ENCODE measurements around a stretch of chr6.

DNA sequence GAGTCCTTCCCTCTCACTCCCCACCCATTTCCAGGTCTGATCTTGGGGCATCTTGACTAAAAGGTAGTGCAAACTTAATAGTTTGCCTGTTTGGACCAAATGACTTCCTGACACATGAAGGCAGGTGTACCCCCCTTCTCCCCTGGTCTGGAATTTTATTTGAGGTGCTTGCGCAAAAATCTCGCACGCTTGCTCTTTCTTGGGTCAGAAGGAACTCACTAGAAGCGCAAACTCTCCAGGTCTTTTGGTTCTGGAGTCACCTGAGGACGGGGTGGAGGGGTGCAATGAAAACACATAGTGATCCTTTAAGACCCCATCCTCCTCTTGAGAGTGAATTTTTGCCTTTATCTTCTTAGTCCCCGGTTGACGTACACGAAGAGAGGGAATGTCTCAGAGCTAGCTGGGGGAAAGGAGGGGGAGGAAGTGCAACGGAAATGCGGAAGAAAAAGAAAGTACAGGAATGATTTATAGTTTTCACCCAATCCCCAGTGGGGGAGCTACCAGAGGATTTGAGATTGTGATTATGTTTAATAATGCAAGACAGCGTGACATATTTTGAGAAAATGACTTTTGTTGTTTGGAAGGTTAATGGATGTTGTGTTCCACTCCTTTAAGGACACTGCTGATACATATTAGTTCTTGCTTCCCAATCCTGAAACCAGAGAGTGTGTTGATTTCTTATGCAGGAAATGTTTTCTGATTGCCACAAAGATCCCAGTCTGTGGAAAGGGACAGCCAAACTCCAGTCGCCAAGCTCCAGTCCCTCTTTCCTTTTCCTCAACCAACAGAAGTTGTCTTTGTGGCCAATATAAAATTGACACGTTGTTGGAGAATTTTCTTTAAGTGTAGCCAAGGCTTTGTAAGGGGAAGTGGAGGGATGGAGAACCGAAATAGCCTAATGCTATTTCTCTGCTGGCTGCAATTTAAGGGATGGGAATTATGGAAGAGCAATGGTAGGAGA, 5.1 kb downstream of the ADGRB3 start:
- PRO-cap, result no peak
- CAGE, long polyA plus RNA, result no peak

GRCh38 chr6:69937667-69938231, 71.4 kb downstream of the COL19A1 start:
- PRO-cap, result no peak
- CAGE, long polyA plus RNA, result no peak

- PRO-cap, result no peak
- CAGE, long polyA plus RNA, result no peak
Observed at GRCh38 chr6:70084298-70084638, 217.9 kb downstream of the COL19A1 start.

GRCh38 chr6:70672373-70672941, 4.8 kb downstream of the SMAP1 start:
- PRO-cap, result no peak
- CAGE, long polyA plus RNA, result no peak

DNA sequence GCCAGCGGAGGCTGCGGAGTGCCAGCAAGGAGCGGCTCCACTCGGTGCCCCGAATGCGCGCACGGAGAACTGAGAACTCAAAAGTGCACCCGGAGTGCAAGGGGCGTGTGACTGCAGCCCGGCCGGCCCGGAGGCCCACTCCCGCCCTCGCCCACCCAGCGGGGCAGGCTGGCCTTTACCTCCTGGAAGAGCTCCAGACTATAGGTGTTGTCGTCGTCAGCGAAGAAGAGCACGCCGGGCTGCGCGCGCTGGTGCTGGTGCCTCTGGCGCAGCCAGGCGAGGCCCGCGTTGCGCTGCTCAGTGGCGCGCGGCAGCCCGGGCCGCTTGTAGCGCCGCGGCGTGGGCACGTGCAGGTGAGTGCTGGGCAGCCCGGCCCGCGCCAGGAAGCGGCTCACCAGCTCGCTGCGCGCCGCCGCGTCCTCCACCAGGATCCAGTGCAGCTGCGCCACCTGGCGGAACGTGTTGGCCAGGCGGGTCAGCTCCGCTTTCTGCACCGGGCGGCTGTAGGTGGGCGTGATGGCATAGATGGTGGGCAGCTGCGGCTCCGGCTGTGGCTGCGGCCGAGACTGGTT, 1.1 kb downstream of the B3GAT2 start:
- PRO-cap, result no peak
- CAGE, long polyA plus RNA, result no peak

DNA sequence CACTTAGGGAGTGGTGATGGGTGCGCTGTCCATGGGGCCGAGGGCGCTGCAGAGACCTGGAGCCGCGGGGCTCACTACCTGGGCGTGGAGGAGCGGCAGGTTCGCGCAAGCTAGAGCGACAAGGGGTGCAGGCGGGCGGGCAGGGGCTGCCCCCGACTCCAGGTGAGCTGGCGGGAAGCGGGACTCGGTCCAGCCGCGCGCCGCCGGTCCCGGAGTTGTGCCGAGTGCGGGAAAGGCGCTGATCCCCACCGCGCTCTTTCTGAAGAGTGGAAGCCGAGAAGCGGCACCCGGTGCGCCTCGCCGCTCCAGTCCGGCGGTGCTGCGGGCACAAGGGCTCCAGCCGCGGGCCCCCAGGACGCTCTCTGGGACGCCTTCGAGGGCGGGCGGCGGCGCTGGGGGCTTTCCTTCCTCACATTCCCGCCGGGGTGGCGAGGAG, 326 bp downstream of the B3GAT2 start:
- PRO-cap, result no peak
- CAGE, long polyA plus RNA, result no peak

DNA sequence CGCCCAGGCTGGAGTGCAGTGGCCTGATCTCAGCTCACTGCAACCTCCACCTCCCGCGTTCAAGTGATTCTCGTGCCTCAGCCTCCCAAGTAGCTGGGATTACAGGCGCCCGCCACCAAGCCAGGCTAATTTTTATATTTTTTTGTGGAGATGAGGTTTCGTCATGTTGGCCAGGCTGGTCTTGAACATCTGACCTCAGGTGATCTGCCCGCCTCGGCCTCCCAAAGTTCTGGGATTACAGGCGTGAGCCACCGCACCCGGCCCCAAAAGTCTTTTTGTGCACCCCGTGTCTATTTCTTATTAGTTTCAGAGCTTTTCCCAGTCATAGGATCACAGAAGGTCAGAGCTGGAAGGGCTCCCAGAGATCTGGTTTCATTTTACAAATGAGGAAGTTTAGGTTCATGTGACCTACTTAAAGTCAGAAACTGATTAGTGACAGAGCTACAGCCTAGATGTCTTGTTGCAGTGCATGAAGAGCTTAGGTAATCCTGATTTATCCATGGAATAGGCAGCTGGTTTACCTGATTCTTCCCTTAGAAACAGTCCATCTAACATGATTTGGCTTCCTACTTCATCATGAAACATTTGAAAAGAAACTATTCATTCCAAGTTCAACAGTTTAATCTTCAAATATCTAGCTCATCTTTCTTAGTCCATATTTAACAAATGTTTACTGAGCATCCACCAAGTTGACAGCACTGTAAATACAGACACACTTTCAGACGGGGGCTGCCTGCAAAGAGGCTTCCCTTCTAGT, 1.5 kb upstream of the OGFRL1 start:
- PRO-cap, result no peak
- CAGE, long polyA plus RNA, result no peak

- PRO-cap, result no peak
- CAGE, long polyA plus RNA, result no peak
Observed at GRCh38 chr6:71393186-71393923, 104.7 kb downstream of the OGFRL1 start.

DNA sequence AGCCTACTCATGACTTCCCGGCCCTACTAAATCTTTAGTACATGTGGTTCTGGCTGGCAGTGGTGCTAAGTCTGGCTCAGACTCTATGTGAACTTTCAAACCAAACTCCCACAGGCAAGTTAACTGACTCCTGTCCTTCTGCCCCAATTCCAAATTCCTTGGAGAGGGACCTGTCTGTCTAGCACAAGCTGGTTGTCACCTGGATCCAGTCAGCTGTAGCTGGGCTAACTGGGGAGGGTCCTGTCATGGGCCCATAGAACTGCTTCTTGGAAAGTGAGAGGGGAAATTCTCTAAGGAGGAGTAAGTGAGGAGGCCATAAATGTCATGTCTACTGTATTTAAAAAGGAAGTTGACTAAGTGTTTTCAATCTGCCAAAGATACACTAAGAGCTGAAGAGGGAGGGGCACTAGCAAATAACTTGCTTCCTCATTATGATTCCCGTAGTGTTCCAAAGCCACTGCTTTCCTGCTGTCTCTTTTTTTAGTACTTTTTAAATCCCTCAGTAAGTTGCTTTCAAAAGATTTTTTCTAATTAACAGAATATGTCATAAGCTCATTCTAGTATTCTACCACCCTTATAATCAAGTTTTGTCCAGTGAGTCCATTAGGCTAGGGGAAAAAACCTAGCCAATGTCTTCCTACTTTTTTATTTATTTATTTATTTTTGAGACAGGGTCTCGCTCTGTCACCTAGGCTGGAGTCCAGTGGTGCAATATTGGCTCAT, 240.3 kb downstream of the KCNQ5 start:
- PRO-cap, result no peak
- CAGE, long polyA plus RNA, result no peak

- PRO-cap, result no peak
- CAGE, long polyA plus RNA, result no peak
Observed at GRCh38 chr6:73308839-73309358, 45.2 kb downstream of the DPPA5 start.

- PRO-cap, result no peak
- CAGE, long polyA plus RNA, result no peak
Observed at GRCh38 chr6:73373046-73373409, 3.3 kb upstream of the OOEP start.

- PRO-cap, result unidirectional peak, minus-strand start at chr6:73389252
- CAGE, long polyA plus RNA, result no peak
Observed at GRCh38 chr6:73388698-73389693, 5.6 kb upstream of the DDX43 start.

DNA sequence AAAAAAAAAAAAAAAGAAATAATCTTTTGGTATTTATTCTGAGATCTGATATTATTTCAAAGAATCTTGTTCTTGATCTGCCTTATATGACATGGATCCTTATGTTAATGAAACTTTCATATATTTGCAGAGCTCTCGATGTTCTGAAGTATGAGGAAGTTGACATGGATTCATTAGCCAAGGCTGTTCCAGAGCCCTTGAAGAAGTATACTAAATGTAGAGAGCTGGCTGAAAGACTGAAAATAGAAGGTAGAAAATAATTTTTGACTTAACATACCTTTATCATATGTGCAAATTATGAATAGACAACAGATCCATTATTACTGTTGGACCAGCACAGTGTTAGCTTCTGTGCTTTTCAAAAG, 28.7 kb downstream of the EEF1A1 start:
- PRO-cap, result no peak
- CAGE, long polyA plus RNA, result no peak

DNA sequence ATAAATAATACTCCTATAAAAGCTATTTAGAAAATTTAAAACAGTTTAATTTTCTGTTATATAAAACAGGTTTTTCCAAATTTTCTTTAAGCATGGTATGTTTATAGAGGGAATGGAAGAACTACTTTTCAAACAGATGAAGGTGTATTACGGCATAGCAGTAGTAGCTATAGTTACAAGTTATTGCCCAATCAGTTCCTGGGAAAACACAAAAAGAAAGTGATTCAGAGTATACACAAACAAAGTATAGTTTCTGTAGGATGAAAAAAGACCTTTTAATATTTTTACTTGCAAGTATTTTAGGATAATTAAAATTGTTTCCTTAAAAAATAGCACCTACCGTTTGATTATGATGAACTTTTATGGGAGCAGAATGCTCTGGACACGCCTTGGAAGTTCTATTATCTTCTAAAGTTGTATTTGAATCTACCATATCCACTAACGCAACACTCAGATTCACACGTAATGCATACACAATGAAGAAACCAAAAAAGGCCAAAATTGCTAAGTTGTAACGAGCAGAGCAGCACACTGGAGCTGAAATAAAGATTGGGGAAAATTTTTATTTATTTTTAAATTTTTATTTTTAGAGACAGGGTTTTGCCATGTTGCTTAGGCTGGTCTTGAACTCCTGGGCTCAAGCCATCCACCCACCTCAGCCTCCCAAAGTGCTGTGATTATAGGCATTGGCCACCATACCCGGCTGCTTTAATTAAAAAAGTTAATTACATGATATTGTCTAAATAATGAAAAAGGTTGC, 9.5 kb downstream of the SLC17A5 start:
- PRO-cap, result no peak
- CAGE, long polyA plus RNA, result no peak

DNA sequence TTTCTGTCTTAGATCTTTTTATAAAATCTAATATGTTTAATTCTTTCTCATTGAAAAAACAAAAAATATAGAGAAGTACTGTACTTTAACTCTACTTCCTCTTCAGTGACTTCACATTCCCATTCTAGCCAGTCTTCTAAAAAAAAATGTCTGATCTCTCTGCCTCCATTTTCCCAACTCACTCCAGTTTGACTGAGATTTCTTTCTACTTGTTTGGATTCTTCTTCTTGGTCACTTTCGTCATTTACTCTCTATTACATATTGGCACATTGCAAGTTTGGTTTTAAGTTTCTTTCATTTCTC, 51.1 kb downstream of the CD109 start:
- PRO-cap, result no peak
- CAGE, long polyA plus RNA, result no peak

DNA sequence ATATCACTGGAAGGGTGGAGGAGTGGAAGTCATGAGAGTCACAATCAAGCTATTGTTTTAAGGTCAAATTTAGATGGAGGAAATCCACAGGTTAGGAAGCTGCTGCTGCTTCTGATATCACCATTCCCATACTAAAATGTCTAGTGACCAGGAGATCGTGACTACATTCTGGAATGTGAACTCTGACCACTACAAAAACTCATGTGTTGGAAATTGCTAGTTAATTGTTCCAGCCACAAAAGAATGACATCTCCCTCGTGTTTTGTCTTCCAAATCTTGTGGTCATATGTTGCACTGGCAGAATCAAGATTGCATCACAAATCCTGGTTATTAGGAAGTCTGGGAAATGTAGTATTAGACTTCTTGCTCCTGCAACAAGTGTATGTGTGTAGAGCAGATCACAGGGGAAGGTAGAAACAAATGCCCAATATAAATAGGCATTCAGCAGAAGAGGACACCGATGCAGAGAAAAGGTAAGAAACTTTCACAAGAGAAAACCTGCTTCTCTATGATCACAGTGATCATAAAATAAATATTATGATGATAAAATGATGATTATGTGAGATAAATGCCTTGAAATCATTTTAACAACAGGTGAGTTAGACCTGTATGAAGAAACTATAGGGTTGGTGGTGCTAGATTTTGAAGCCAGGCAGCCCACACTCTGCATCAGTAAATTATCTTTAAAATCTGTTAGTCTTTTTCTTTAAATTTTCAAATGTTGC, 442.1 kb downstream of the CD109 start:
- PRO-cap, result no peak
- CAGE, long polyA plus RNA, result no peak

DNA sequence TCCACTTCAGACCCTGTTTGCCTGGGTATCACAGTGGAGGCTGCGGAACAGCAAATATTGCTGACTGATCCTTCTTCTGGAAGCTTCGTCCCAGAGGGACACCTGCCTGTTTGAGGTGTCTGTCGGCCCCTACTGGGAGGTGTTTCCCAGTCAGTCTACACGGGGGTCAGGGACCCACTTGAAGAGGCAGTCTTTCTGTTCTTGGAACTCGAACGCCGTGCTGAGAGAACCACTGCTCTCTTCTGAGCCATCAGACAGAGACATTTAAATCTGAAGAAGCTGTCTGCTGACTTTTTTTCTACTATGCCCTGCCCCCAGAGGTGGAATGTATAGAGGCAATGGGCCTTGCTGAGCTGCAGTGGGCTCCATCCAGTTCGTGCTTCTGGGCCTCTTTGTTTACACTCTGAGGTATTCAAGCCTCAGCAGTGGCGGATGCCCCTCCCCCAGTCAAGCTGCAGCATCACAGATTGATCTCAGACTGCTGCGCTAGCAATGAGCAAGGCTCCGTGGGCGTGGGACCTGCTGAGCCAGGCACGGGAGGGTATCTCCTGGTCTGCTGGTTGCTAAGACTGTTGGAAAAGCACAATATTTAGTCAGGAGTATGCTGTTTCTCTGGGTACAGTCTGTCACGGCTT, 526.7 kb downstream of the CD109 start:
- PRO-cap, result no peak
- CAGE, long polyA plus RNA, result no peak

- PRO-cap, result no peak
- CAGE, long polyA plus RNA, result no peak
Observed at GRCh38 chr6:74606598-74606853, 599.3 kb downstream of the COL12A1 start.

- PRO-cap, result no peak
- CAGE, long polyA plus RNA, result no peak
Observed at GRCh38 chr6:75314529-75315390, 30.2 kb upstream of the TMEM30A start.

- PRO-cap, result no peak
- CAGE, long polyA plus RNA, result no peak
Observed at GRCh38 chr6:75487872-75488520, 5.6 kb downstream of the FILIP1 start.